Psoas muscle (tissue), 2 donors: ENCODE measurements around a stretch of chr1.

- PRO-cap, 2 experiments = no peak in any of the 2 experiments
These were observed 19.4 kb upstream of the PTPRC start for GRCh38 chr1:198619390-198619795.

DNA sequence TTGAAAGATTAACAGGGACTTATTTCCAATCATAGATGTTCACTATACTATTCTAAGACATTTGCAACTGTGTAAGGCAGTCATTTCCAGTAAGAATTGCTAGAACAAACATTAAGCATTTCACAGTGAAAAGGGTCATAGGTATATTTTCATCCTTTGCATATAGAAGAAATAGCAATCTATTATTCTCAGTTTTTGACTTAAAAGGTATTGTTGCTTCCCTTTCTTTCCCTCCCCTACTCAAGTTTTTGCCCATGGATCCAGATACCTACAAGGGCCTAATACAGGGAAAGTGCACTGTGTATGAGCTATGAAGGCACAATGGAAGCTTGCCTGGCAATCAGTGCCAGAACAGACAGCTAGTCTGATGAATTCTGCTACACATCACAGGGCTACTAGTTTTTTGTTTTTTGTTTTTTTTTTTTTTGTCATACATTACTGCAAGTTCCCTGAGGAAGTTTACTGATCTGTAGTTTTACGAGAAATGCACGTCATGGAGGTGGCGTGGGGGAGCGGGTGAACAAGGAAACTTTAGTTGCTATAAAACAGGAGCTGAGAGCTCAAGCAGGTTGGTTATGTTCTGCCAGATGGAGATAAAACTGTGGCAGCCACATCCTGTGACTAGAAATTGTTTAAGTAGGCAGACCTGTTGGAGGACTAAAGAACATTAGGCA is 17.5 kb downstream of the PTPRC start:
- PRO-cap, 2 experiments = no peak in any of the 2 experiments

DNA sequence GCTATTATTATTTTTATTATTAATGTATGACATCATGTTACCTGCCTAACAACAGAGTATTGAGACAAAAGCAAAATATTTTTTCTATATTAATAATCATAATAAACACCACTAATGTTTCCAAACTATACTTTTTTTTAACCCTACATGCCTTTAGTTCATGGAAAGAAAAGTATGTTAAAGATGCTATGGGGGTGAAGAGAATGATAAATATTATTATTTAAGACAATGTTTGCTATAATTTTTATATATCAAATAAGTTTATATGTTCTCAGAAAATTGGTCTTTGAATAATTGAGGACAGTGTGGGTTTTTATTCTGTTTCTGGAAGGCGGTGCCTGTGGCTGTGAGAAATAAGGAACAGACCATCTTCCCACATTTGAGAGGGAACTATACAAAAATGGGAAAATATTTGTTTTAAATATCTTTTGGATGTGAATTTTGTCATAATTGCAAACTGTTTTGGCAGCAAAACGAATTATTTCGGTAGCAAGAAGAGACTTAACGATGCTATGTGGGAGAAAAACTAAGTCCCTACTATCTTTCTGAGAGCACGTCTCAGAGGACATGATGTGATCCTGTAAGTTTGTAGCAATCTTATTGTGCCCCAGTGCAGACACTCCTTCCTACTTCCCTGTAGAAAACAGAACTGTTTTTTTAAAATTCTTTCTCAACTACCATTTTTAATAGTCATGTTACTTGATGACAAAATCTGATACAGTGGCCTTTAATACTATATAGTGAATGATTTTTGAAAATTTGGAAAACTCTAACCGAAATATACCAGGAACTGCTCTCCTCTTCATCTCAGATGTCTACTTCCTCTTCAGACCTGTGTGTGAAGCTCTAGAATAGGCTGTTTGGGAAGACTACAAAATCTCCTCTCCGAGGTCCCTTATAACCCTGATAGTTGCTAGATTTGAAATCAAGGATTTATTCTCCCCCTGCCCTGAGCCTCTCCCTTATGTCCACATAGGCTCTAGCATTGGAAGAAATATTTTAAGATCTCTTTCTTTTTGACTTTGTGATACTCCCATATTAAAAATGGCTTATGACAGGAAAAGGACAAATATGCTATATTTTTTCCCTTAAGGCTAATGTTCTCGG is 25.4 kb downstream of the PTPRC start:
- PRO-cap, 2 experiments = no peak in any of the 2 experiments

DNA sequence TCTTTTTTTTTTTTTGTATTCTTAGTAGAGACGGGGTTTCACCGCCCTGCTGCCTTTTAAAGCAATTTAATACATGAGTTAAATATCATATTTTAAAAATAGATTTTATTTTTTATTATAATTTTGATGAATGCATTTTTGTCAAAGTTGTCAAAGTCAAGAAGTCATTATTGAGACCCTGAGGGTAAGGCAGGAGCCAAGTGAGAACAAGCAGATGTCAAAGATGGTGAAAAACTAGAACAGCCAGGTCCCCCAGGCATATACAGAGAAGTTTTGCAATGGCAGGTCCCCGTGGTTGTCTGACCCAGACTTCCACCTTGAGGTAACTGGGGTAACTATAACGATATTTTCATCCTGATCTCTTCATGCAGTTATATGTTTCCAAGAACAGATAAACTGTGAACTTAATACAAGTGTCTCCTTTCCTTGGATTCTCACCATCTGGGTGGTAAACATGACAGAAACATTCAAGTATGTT is 26.5 kb downstream of the PTPRC start:
- PRO-cap, 2 experiments = no peak in any of the 2 experiments

GRCh38 chr1:198750425-198750781 is 111.6 kb downstream of the PTPRC start:
- PRO-cap, 2 experiments = no peak in any of the 2 experiments

GRCh38 chr1:198763209-198763855 is 124.5 kb downstream of the PTPRC start:
- PRO-cap, 2 experiments = no peak in any of the 2 experiments

DNA sequence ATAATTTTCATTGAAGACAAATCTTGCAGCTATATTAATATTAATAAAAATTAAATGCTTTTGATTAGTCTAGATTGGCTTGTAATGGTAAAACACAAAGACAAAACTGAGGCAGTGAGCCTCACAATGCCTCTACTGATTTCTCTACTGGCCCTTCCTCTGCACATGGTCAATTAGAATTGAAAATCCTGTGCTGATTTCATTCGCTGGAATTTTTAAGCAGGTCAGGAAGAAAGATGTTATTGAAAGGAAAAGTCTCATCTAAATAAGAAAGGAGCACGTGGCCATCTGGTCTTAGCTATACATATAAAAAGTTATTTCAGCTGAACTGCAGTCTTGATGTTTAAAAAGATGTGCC is 293.4 kb downstream of the PTPRC start:
- PRO-cap, 2 experiments = no peak in any of the 2 experiments

GRCh38 chr1:199865549-199866488 is 161.7 kb upstream of the NR5A2 start:
- PRO-cap, 2 experiments = no peak in any of the 2 experiments

DNA sequence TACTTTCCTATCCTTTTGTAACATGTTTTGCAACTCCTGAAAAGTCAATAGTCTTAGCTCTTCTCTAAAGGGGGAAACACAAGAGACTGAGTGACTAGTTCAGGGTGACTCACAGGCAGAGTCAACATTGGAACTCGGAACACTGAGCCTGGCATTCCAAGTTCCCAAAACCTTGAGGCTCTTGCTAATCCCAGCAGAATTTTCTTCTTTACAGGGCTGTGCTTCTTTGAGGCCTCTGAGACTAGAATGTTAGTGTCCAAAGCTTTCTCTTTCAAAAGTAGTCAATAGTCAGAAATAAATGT is 37.7 kb downstream of the ZNF281 start:
- PRO-cap, 2 experiments = no peak in any of the 2 experiments

DNA sequence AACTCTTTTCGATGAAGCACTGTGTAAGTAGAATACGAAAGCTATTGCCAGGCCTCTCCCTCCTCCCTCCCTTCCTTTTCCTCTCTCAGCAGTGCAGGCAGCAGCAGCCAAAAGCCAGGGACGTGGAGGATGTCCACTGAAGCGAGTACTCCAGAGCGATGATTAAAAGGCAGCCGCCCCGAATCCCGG is 219 bp upstream of the CAMSAP2 start:
- PRO-cap, 2 experiments = peak in 2 of 2 experiments; most common minus-strand start position 138 of the sequence (in 1)

GRCh38 chr1:200893111-200893982 is 1.4 kb upstream of the INAVA start:
- PRO-cap, 2 experiments = no peak in any of the 2 experiments

DNA sequence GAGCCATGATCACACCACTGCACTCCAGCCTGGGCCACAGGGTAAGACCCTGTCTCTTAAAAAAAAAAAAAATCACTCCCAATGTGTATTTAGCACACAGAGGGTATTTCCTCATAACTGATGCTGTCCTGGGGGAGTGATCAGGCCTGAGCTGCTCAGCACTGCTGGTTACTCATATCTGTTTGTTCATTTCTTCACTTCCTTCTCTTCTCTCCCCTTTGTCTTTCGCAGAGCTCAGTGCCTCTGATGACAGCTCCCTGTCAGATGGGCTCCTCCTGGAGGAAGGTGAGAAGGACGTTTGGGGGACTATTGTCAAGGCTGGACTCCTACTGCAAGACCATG is 12.9 kb downstream of the INAVA start:
- PRO-cap, 2 experiments = no peak in any of the 2 experiments

DNA sequence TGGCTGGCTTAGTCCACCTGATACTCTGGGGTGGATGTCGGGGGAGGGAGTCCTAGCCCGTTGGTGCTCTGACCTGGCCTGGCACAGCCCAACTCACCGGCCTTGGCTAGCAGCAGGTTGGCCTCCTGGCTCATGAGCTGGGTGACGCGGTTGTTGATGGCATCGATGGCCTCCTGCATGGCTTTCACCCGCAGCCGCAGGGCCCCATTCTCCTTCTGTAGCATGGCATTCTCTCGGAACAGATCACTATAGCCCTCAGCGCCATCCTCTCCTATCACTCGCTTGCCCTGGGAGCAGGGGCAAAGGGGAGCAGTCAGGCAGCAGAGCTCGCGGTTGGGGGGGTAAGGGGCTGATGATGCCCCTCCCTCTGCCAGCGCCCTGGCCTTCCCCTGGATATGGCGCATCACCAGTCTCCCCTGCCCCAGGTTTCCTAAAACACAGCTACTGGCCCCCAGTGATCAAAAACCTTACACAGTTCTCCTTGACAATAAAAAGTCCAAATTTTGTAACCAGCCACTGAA is 21.4 kb downstream of the KIF21B start:
- PRO-cap, 2 experiments = no peak in any of the 2 experiments

DNA sequence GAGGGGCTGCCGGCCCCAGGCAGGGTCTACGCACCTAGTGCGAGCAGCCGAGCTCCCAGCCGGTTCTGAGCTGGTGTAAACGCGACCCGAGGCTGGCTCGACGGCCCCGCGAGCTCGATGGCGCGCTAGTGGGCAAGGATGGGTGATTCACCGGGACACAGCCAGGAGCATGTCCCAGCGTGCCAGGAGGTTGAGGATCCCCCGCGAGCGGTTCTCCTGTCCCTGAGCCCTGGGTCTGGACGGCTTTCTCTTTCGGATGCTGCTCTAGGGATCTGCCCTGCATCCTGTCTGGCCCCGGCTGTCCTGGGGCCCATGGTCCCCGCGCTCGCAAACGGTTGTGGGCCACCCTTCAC is 678 bp downstream of the PKP1 start:
- PRO-cap, 2 experiments = no peak in any of the 2 experiments

DNA sequence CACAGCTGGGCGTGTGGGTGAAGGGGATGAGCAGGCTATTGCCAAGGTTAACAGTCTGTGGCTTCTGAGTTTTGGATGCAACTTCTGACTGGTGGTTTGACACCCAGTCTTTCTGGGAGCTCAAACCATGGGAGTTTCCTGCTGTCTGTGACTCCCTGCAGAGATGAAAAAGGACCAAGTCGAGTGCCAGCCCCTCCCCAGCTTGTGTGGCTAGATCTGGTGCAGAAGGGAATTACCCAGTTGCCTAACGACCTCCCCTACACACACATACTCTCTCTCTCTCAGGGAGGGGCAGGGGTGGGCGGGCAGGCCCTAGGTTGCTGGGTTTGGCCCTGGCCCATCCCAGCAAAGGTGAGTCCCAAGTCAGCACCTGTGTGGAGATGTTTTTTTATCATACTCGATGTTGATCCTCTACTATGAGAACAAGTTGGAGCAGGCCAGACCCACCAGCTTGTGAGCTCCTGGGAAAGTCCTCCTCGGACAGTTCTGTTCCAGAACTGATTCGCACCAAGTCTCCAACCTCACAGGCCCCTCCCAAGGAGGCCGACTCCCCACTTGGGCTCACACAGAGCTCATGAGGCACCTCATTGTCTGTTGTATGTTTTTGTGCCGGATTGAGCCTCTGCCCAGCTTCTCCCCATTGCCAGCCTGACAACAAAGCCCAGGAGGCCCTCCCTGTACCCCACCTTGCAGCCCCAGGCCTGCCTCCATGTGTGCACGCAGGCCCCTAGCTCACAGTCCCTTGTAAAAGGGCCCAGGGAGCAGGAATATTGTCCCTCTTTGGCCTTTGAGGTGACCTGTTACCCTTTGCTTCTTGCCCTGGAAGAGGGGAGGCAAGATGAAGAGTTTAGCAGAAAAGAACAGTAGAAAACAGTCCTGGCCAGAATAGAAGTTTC is 28.4 kb downstream of the PKP1 start:
- PRO-cap, 2 experiments = no peak in any of the 2 experiments

- PRO-cap, 2 experiments = no peak in any of the 2 experiments
These were observed 7.8 kb downstream of the TNNT2 start for GRCh38 chr1:201369756-201369964.

- PRO-cap, 2 experiments = no peak in any of the 2 experiments
These were observed 405 bp upstream of the TNNT2 start for GRCh38 chr1:201377864-201378306.

GRCh38 chr1:201384030-201384206 is 6.4 kb upstream of the TNNT2 start:
- PRO-cap, 2 experiments = no peak in any of the 2 experiments

- PRO-cap, 2 experiments = no peak in any of the 2 experiments
These were observed 1.7 kb upstream of the LAD1 start for GRCh38 chr1:201400394-201401571.

DNA sequence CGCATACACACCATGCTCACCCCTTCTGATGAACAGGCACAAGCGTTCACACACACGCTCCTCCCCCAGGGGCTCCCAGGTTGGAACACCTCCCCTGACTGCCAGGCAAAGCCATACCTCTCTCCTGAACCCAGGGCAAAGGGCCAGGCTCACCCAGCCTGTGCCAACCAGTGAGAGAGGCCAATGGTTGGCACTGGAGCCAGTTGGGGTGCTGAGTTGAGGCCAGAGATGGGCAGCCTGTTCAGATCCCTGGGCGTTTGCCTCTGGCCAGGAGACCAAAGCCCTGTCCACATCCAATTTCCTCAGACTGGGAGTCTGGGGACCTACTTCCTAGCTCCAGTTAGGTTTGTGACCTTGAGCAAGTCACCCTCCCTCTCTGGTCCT is 5.7 kb upstream of the LAD1 start:
- PRO-cap, 2 experiments = no peak in any of the 2 experiments